CD14-positive monocyte (primary cell): ENCODE measurements around a stretch of chr15.

DNA sequence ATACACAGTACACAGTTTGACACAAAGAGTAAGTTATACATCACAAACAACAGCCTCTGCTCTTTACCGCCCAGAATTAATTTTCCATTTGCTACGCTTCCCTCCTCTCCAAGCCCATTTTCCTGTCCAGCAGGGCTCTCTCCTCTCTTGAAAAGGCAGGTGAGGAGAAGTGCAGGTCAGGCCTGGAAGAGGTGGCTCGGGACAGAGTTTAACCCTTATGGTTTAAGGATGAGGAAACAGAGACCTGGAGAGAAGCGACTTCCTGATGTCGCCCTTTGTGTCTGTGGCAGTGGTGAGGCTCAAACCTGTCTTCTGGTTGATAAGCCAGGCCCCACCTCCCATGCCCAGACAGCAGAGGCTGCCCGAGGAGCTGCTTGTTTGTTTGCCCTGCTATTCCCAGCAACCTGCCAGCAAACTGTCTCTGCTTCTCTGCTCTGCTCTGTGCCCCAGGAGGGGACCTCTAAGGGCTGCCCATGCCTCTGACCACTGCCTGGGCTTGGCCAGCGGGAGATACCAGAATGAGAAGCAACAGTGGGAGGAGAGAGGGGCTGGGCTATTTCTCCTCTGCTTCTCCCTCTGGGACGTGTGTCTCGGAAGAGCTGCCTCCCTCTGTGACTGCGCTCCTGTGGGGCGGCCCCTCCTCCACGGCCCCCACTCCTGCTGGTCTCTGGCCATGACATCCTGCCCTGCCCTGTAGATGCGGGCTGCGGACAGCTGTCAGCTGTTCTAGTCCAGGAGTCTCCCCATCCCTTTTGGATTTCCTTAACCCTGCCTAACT lies 212.9 kb downstream of the RPLP1 start:
- CAGE, long polyA plus RNA, result no peak

DNA sequence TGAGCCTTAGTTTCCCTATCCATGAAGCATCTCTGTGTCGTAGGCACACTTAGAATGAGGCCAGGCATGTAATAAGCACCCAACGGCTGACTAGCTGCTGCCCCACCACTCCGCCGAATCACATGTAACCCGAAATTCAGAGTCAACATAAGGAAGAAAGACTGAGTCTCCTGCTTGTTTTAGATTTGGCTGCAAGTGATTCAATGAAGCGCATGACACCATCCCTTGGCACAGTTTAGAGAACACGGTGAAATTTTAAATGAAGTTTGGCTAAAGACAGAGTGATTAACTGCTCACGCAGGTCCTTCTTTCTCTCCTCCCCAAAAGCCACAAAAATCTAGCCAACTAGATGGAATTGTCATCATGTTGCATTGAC lies 279.2 kb downstream of the TLE3 start:
- CAGE, long polyA plus RNA, result no peak

DNA sequence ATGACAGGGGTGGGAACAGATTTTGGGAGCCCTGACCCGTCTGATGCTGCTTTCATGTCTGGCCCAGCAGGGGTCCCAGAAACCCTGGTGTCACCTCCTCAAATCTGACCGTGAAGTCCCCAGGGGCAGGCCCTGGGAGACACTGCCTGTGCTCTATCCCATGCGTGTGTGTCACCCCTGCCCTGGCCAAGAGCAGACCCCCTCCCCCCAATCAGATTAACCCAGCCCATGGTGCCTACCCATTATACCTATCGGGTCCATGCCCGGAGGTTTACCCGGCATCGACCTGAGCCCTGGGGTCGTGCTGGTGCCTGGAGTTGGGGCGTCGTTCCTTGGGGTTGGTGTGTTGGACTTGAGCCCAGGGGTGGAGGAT lies 39.8 kb downstream of the TLE3 start:
- CAGE, long polyA plus RNA, result no peak

DNA sequence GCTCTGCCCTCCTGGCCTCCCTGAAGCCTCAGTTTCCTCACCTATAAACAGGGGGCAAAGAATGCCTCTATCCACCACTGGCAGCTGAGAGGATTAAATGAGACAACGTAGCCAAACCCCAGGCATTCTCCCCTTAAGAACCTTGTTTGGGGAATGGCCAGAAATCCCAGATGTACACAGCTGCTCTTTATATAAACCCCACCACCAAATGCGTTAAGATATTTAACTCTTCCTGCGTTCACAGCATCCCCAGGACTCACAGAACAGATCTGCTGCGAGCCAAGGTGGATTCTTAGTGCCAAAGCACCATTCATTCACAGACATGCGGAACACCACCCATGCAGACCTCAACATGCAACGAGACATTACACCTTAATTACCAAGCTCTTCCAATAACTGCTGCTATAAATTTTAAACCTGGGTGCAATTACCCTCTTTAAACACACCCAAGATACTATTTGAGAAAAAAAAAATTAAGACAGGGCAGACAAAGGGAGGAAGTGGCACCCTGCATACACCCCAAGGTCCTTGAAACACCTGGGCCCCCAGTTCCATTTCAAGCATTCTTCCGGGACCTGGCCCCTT lies 5.1 kb downstream of the TLE3 start:
- CAGE, long polyA plus RNA, result no peak

DNA sequence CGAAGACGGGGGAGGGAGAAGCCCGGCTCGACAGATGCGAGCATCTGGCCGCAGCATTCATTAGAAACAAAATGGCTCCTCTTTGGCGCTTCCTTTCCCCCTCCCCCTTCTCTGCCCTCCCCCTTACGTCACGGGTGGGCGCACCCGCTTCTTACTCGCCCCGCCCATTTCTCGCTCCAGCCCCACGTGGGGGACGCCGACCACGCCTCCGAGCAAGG lies 1.7 kb upstream of the TLE3 start:
- CAGE, long polyA plus RNA, result no peak

DNA sequence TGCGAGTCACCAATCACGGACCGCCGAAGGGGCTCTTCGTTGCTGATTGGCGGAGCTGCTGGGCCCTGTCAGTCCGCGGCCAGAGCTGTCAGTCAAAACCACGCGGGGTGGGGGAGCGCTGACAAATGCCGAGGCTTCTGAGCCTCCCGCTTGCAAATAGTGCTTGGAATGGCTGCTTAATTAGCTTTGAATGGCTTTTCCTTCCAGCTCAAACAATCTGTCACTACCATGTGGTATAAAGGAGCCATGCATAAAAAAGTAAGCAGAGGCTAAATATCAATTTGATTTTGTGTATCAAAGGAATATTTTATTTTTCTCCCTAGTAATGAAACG lies 1.9 kb upstream of the TLE3 start:
- CAGE, long polyA plus RNA, result no peak

- CAGE, long polyA plus RNA, result no peak
Observed at GRCh38 chr15:70100599-70101365, 3.1 kb upstream of the TLE3 start.

- CAGE, long polyA plus RNA, result no peak
Observed at GRCh38 chr15:70195630-70196502, 98.1 kb upstream of the TLE3 start.

GRCh38 chr15:70257513-70257949 lies 159.8 kb upstream of the TLE3 start:
- CAGE, long polyA plus RNA, result no peak

DNA sequence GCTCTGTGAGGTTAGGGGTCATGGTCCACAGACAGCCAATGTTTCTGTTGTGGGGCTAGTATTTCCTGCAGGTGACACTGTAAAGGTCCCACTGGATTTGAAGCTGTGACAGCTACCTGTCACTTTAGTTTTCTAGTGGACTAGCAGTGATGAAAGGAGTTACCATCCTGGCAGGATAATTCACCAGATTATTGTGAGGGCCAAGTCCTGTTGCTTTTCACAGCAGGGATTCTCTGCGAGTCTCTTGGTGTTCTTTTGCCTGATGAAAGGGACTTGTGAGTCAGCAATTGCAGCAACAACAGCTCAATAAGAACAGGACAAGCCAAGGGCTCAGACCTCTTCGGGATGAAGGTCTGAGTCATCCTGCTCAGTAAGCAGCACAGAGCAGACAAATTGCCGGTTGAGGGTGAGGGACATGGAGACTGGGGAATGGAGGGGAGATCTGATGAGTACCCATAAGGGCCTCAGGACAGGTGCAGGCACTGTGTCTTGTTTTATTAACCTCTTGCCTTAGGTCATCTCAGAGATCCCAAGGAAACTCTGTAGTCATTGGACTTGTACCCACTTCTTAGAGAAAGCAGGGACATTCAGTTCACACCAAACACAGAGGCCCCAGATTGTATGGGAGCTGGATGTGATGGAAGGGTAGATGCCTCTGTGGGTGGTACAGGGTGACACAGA lies 173.7 kb upstream of the TLE3 start:
- CAGE, long polyA plus RNA, result no peak

DNA sequence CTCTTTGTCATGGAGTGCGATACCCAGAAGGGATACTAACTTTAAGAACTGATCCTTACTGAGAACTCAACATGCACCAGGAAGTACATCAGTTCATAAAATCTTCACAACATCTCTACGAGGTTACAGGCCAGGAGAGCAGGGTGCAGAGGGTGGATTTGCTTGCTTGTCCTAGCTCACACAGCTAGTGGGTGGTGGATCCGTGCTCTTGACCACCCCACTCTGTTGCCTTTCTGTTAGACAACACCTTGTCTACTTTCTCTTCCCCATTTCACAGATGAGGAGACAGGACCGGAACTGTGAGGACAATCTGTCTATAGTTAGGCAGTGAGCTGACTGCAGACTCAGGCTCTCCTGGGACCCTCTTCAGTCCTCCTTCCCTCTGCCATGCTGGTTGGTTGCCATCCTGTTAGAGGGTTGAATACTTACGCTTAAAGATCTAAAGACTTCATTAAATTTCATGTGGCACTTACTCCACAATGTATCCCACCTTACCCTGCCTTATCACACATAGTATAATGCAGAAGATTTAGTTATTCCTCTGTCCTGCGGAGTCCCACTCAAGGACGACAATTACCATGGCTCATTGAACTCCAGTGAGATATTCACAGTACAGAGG lies 221.8 kb upstream of the TLE3 start:
- CAGE, long polyA plus RNA, result no peak

- CAGE, long polyA plus RNA, result no peak
Observed at GRCh38 chr15:70376738-70377639, 279.3 kb upstream of the TLE3 start.

- CAGE, long polyA plus RNA, result no peak
Observed at GRCh38 chr15:70494569-70495165, 268.7 kb downstream of the UACA start.

DNA sequence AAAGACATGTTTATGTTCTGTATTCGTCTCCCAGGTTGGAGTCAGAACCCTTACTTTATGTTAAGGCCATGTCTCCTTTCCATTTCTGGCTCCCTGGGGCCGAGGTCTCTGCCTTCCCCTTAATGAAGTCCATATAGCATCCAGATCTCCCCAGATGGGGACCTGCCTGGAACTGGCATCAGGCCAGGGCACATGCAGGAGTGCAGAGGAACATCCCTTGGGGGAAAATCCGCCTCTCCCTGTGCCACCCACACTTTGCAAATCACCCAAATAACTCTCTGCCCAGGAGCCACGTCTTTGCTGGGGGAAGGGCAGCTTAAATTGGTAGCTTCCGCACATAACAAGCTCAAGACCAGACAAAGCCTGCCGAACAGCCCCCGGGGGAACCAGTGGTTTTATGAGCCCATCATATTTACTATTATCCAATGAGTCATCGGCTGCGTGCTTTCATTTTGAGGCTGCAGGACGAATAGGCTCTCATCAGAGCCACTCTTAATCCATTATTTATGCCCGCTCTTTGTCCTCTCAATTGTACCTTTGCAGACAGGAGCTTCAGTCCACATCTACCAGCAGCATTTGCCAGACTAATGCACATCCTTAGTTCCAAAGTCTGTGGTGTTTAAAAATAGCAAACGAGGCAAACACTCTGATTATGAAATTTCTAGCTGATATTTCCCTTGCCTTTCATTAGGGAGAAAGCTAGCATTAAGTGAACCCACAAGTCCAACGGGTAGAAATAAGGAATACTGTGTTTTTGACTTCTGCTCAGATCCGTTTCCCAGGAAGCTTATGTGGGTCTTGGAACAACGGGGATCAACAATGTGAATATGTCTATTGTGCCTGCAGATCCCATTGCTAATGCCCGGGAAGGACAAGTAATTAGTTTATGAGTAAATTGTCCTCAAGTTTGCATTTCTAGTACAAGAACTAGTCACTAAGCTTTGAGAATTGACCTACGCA lies 236.7 kb downstream of the UACA start:
- CAGE, long polyA plus RNA, result no peak

DNA sequence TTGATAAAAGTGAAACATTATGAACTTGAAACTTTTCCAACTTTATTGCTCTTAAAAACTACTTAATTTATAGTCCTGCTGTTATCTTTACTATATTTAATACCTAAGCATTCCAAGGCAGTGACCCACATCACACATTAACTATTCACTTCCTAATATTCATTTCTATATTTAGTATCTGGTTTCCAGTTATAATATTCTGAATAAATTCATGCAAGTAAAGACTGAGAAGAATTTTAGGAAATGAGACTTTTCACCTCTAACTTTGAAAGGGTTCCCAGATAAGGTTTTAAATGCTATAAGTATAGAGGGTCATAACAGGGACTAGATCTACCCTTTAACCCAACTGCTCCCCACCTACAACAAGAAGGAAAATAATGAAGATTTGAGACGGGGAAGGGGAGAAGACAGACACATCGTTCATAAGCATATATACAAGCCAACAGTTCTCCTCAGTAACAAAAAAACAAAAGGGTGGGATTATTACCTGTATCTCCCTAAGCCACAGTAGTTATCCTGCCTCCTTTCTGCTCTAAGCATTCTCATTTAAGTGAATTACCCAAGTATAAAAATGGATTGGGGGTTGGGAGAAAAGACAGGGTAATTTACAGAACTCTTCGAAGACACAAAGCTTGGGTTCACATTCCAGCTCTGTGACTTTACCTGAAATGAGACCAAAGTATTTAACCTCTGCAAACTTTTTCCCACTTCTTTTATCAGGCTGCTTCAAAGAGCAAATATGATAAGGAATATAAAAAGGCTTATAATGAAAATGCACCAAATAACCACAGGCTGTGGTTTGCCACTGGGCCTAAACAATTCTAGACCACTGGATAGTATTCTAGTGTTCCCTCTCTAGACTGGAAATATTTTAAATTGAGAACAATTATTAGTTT lies 64.6 kb downstream of the UACA start:
- CAGE, long polyA plus RNA, result no peak

DNA sequence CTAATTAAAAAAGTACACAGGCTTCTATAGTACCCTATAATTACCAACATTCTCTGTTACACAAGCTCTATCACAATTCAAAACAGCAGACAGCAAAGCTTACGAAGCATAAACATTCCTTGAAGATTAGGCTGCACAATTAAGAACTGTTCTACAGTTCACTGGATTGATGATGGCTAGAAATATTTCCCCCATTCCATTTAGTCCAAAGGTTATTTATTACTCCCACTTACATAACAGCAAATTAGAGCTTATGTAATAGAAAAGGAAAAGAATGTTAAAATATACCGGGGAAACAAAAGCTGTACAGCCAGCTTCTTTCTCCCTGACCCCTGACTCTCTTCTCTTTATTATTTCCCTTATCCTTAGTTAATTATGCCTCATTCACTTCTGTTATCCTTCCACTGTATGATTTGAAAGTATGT lies 49.3 kb downstream of the UACA start:
- CAGE, long polyA plus RNA, result no peak

DNA sequence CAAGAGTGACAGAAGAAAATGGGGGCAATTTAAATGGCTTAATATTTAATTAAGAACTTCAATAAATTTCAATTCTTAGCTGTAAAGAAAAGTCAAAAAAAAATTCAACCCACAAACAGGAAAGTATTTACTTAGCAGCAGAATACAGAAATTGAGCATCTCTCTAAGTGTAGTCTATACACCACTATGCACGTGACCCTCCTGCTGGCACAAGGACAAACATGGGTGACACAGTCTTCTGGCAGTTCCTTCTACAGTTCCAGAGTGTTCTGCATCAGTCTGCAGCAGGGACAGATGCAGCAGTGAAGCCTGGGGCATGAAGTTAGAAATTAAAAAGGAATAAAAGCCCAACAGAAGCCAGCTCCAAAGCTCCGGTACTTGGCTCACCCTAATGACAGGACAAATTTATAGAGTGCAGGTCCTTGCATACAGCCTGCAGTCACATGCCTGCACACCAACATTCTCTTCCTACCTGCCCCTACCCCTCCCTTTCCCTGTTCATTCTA lies 15.2 kb downstream of the UACA start:
- CAGE, long polyA plus RNA, result no peak

- CAGE, long polyA plus RNA, result no peak
Observed at GRCh38 chr15:70761784-70762329, 1.5 kb downstream of the UACA start.

DNA sequence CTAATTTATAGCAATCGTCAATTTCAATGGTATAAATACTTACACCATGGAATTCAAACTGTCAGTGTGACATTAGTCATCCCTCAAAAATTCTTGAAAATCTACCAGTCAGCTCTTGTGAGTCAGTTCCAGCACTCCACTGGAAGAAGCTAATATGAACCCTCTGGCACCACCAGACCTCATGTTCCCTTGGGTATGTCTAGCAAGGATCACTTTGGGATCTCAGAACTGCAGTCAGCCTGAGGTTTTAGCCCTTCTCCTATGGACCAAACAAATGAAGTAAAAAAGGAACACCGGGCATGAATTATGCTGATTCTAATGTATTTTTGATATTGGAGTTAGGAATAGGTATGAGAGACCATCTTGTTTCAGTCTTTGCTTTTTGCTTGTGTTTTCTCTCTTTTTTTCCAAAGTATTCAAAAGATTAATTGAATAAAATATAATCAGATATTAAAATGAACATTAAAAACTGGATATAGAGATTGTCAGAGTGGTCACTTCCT lies 11.9 kb upstream of the UACA start:
- CAGE, long polyA plus RNA, result no peak

DNA sequence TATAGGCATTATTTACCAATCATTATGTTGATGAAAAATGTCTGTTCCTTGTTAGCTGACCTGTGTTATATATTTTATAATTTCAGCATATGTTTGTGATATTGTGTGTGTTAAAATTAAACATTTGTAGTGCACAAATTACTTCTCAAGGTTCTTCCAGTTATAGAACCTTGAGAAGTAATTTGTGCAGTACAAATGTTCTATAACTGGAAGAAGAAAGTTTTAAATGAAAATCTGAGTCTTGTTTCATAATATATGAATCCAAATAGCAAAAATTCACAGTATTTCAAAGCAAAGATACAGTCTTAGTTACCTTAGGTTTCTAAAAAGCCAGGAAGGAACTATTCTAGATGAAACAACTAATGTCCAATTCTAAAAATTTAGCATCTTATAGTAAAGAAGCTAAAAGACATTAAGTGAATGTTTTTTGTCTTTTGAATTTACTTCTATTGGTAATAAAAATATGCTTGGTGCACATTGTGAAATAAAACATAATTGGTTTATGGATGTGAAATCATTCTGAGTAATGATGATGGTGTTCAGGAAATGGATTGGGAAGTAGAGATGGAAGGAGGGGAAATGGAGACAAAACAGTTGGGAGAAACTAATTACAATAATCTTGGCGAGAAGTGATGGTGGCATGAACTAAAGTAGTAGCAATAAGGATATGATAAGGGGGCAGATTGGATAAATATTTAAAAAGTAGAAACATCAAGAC lies 21.4 kb downstream of the LRRC49 start:
- CAGE, long polyA plus RNA, result no peak